Vein endothelial cell (primary cell): ENCODE measurements around a stretch of chr2.

DNA sequence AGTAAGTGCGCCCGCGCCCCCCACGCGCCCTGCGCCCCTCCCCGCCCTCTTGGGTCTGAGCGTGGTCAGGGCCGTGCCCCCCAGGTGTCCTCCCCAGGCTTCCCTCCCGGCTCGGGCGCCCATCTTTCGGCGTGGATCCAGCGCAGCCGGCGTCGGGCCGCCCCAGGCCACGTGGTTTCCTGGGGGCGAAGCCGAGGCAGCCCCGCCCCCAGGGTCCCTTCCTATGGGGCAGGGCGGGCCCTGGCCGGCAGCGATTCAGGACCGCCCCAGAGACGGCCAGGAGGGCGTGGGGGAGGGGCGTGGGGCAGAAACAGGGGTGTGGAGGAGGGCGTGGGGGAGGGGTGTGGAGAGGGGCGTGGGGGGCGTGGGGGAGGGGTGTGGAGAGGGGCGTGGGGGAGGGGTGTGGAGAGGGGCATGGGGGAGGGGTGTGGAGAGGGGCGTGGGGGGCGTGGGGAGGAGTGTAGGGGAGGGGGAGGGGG is 702 bp downstream of the DCDC2C start:
- CAGE, long polyA plus RNA = no peak

- CAGE, long polyA plus RNA = no peak
Measured at GRCh38 chr2:3859230-3859471, 155.8 kb downstream of the DCDC2C start.

DNA sequence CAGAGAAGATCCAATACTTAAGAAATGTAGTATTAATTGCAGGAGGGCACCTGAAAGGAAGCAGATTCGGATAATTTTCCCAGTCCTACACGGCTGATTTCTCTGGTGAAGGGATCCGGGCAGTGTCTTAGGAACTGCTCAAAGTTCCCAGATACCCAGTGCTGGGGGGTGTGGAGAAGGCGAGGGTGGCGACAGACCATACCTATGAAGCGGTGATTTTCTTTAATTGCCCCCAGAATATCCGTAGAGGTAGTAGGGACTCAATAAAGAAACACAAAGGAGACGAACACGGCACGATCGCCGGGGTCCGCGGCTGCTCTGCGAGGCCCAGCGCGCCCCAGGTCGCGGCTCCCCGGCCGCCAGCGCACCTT is 1.4 kb upstream of the SOX11 start:
- CAGE, long polyA plus RNA = no peak

- CAGE, long polyA plus RNA = no peak
Measured at GRCh38 chr2:5693217-5694425, 1.4 kb downstream of the SOX11 start.

- CAGE, long polyA plus RNA = no peak
Measured at GRCh38 chr2:5696935-5698033, 5.1 kb downstream of the SOX11 start.

- CAGE, long polyA plus RNA = no peak
Measured at GRCh38 chr2:5776973-5777612, 84.9 kb downstream of the SOX11 start.

GRCh38 chr2:6202317-6202721 is 510.1 kb downstream of the SOX11 start:
- CAGE, long polyA plus RNA = no peak

- CAGE, long polyA plus RNA = no peak
Measured at GRCh38 chr2:6821165-6821557, 44.5 kb downstream of the CMPK2 start.

DNA sequence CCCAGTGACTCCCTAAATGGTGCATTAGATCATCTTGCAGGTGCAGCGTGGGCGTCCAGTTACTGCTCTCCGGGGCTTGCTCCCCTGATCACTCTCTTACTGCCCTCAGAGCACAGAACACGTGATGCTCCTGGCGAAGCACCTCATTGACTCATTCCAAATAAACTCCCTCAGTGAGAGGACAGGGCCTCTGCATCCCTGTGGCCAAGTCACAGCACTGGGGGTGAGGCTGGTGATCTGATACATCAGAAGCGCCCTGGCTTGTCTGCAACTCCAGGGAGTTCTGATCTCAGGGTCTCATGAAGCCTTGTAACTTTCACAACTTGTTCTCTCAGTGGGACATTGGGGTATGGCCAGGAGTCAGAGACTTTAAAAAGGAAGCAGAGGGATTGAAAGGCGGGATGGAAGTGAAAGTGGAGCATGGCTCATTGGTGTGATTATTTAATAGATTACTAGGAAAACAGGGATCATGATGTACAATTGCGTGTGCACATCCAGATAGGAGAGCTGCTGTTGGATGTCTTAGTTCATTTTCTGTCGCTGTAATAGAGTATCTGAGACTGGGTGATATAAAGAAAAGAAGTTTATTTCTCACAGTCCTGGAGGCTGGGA is 41.8 kb downstream of the RNF144A start:
- CAGE, long polyA plus RNA = no peak

GRCh38 chr2:6998871-6999568 is 81.8 kb downstream of the RNF144A start:
- CAGE, long polyA plus RNA = no peak

- CAGE, long polyA plus RNA = no peak
Measured at GRCh38 chr2:7068195-7068690, 151.0 kb downstream of the RNF144A start.

- CAGE, long polyA plus RNA = no peak
Measured at GRCh38 chr2:7516872-7517540, 599.8 kb downstream of the RNF144A start.

DNA sequence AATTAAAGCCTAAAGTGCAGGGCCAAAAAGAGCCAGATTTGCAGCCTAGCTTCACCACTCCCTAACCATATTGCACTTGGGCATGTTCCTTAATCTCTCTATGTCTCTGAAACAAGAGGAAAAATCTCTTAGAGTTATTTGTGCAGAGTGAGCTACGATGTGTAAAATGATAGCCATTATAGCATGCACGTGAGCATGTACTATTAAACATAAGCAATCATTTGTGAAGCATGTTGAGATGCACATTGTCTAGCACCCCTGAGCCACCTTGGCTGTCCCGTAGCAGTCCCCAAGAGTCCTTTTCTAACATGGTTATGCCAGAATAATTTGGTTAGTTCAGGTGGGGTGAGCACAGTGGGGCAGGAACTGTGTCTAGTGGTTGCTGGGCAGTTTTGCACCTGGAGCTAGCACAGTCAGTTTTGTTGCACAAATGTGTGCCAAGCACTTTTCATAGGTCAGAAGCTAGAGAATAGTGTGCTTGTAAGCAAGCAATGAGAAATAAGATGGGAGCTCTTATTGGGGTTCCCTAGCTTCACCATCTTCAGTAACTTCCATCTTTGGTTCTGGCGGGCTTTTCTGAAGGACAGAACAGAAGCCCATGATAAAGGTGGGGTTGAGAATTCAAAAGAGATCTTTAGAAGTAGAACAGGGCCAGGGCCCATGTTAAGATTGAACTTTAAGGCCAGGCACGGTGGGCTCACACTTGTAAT is 809.8 kb downstream of the RNF144A start:
- CAGE, long polyA plus RNA = no peak

GRCh38 chr2:8132205-8132870 is 549.5 kb upstream of the ID2 start:
- CAGE, long polyA plus RNA = no peak

DNA sequence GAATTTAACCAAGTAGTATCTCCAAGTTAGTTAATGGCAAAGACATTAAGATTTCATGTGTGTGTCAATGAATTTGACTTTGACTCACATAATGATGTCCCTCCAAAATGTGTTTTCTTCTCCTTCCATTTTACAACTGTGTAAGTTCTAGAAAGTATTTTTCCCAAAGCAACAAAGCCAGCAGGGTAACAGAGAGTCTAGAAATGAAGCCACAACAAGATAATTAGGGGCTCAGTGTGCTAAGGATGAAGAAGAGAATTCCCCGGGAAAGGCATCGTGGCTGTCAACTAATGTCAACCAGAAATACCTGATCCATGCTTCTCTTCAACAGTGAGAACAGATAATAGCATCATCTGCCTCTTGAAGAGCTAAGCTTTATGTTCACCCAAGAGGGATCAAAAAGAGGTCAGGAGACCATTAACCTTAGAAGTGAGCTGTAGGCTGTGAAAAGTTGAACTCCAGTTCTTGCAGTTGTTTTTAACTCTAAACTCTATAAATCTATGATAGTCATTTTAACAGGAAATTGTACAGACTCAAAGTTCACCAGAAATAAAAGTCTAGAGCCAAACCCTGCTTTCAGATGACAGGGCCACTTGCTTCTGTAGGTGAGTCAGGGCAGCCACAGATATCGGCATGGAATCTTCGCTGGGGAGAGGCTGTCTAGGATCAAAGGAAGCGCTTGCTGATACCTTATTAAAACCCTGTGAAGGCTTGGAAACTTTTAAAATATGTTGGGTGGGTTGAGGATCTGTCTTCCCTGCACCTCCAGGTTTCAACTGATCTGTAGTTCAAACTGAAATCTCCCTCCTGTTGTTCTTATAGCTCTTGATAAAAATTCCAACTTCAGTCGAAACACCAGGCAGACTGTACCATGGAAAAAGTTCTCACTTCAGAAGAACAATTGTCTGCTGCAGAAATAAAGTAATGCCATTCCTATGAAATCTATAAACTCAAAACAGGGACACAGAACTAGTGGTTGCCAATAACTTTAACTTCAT is 540.6 kb upstream of the ID2 start:
- CAGE, long polyA plus RNA = no peak

DNA sequence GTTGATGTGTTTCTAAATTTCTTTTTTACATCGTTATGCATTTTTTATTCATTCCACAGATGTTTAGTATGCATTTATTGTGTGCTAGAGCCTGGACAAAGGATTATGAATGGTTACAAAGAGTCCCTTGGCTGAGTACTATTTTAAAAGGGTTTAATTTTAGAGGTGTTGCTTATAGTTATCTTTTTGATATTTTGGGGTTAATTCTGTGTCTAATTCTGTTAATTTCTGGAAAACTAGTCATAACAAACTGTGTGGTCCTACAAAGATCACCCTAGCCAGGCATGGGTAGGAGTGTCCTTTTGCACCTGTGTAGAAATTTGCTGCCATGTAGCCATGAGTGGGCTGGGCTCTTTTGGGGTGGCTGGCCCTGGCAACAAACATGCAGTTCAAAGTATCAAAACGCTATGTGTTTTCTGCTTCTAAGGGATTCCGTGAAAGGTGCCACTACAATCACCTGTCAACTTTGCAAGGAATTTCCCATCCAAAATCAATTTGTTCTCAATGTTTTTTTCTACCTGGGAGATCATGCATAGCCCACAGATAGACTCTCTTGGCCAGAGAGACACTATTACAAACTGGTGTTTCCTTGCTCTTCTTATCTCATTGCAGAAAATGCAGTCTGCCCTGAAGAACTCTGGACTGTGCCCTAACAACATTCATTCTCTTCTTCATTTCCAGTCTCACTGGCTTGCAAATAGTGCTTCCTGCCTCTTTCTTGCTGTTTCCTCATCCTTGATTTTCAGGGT is 537.7 kb upstream of the ID2 start:
- CAGE, long polyA plus RNA = no peak

DNA sequence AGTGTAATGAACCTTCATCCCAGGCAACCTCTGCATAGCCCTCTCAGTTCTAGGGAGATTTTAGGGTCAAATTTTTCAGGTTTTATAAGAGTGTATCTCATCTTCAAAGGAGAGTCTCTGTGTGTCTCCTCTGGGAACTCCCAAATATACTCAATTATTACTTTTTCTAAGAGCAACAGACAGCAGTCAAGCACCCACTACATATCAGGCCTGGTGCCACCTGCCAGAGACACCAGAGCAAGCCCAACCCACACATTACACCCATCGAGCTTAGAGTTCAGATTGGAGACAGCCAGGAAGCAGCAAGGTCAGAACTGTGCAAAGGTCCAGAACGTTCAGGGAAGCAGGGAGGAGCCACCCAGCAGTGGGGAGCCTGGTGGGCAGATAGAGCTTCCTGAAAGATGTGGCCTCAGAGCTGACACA is 440.7 kb upstream of the ID2 start:
- CAGE, long polyA plus RNA = no peak

- CAGE, long polyA plus RNA = no peak
Measured at GRCh38 chr2:8281695-8283041, 399.7 kb upstream of the ID2 start.

DNA sequence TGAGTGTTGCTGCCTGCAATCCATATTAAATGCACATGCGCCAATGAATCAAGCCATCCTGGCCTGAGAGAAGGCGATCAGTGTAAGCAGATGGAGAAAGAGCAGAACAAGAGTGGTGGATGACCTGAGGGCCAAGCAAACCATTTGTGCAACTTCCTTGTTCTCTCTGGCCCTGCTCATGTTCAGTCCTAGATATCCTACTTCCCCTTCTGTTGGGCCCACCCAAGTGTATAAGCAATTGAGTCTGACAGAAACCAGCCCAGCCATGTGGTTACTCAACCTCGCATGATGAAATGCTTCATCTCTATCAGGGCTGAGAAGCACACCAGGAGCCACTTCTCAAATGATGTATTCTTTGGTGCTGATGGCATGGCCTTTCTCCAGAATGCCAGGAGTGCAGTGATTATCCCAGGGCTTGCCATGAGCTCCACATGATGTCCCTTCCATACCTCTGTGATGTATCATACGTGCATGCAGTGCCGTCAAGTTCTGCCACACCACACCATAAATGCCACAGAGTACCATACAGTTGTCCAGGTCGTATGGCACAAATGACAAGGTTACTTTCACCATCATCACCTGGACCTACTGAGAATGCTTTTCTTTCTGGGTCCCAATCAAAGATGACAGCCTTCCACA is 382.9 kb upstream of the ID2 start:
- CAGE, long polyA plus RNA = no peak

- CAGE, long polyA plus RNA = no peak
Measured at GRCh38 chr2:8303480-8304117, 378.3 kb upstream of the ID2 start.